H9 (cell line): ENCODE measurements around the genes FNDC7 and GSTM5.

DNA sequence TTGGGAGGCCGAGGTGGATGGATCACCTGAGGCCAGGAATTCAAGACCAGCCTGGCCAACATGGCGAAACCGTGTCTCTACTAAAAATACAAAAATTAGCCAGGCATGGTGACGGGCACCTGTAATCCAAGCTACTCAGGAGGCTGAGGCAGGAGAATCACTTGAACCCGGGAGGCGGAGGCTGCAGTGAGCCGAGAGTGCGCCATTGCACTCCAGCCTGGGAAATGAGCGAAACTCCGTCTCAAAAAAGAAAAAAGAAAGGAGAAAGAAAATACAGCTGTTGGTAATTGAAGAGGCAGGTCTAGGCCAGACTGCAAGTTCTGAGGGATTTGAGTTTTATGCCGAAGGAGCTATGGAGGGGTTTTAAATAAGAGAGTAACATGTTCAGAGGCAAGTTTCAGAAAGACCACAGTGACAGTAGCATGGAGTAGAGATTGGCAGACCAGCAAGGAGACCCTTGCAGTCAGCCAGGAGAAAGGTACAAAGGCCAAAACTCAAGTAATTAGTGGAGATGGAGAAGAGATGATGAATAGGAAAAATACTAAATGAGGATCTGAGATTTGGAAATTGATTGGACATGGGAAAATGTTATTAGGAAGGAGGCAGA is 38.9 kb downstream of the HENMT1 start:
- PRO-cap: no peak

DNA sequence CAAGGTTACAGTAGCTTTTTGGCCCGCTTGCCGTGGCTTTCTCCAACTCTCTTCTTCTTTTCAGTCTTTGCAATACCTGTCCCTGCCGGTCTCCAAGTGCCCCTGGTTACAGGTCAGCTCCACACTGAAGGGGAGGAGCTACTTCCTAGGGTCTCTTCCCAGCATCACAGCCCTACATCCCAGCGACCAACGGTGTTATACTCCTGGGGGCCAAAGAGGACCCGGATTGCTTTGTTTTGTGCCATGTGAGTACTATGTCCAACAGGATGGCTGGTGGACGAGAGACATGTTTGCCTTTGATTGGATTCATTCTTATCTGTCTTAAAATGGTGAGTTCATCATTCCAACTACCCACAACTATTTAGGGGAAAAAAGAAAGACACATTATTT is at the start of gene FNDC7:
Gene FNDC7, plus strand, starts transcription at position 241 of the 390 bp plus-strand sequence.
- PRO-cap: no peak

- PRO-cap: no peak
These were observed 2.2 kb downstream of the STXBP3 start for GRCh38 chr1:108748506-108749338.

DNA sequence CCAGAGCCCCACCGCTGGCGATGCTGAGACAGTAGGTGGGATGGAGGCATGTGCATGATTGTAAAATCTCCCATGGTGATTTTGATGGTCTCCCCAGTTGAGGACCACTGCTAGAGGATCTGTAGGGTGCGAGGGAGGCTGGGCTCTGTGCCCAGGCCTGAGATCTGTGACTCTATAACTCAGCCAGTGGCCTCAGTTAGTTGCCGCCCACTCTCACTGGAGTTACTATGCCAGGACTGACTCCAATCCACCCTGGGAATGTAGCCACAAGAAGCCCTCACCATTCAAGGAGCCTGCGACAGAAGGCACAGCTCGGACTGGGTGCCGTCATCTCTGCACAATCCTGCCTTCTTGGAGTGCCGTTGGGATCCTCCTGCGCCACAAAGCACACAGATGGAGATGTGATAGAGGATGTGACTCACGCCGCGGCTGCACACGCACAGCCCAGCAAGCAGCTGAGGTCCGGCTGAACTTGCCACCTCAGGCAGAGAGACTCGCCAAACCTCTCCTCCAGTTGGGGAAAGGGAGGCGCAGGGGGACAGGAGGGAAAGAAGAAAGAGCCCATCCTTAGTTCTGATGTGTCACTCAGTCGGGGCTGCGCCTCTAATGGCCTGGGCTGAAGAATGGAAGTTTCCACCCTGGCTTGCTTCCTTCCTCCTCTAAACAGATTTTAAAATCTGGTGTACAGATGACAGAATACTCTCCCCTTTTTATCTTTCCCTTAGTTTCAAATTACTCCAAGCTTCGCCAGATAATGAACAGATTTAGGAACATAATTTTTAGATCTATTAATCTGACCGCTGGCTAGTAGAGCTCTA is 26.4 kb downstream of the AKNAD1 start:
- PRO-cap: no peak

DNA sequence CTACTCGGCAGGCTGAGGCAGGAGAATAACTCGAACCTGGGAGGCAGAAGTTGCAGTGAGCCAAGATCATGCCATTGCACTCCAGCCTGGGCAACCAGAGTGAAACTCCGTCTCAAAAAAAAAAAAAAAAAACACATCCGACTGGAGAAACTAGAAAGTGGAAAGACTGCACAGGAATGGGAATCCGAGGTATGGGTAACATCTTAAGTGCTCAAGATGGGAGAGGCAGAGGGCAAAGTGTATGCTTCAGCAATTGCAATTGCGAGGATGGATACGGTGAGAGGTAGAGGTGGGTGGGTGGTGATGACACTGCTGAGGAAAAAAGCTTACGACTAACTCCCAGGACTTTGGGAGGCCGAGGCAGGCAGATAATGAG is 9.4 kb downstream of the CLCC1 start:
- PRO-cap: no peak

GRCh38 chr1:109114661-109115151 is 791 bp downstream of the ELAPOR1 start:
- PRO-cap: no peak

GRCh38 chr1:109149782-109150538 is 36.0 kb downstream of the ELAPOR1 start:
- PRO-cap: no peak

GRCh38 chr1:109218443-109218793 is 4.7 kb downstream of the SARS1 start:
- PRO-cap: no peak

DNA sequence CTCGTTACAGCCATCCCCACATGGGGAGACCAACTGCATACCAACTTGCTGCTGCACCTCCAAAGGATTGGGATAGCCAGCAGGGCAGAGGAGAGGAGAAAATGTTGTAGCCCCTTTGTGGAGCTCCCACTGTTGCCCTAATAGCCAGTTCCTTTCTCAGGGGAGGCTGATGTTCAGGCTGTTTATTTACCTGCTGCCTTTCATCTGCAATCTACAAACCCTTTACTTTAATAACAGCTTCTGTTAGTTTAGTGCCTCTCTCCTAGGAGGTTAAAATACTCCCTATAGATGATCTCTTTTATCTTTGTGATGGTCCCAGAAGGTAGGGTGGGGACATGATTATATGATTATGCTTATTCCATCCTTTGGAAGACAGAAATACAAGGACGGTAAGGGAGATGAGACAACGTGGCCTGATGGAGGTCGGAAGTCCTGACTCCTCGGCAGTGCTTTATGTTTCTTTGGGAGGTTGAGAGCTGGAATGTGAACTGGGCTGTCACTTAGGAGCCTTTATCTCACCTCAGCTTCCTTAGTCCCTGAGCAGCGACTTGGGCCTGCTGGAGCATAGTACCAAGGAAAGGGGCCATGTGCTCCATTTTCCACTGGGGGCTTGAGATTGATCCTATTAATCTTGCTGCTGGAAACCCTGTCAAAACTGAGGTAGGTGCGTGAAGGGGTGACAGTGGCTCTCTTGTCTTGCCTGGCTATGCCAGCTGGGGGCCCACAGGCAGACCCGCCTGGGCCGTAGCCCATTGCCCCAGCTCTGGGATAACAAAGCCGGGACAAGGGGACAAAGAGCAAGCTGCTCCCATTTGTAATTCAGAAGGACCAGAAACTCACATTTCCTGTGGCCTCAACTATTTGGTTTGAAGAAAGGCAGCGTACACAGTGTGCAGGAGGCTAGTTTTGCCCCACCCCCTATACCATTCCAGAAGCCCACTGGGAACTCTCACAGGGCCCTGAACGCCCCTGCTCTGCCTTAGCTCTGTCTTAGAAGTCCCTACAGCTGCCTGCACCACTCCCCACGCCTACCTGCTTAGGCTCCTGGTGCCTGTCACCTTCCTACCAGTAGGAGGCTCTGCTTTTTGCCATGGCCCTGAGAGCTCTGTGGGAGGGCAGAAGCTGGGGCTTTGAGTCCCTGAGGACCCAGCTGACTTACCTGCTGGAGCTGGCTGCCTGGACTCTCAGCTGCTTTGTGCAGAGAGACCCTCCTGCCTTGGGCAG is 10.4 kb upstream of the CELSR2 start:
- PRO-cap: bidirectional peak, plus-strand start at position 774 of the sequence, minus-strand start at position 744 of the sequence; unidirectional peak, plus-strand start at position 874 of the sequence; bidirectional peak, plus-strand start at position 988 of the sequence, minus-strand start at position 1,038 of the sequence

GRCh38 chr1:109300632-109301134 is 6.1 kb downstream of the MYBPHL start:
- PRO-cap: no peak

GRCh38 chr1:109309549-109310852 is 3.2 kb upstream of the MYBPHL start:
- PRO-cap: no peak

DNA sequence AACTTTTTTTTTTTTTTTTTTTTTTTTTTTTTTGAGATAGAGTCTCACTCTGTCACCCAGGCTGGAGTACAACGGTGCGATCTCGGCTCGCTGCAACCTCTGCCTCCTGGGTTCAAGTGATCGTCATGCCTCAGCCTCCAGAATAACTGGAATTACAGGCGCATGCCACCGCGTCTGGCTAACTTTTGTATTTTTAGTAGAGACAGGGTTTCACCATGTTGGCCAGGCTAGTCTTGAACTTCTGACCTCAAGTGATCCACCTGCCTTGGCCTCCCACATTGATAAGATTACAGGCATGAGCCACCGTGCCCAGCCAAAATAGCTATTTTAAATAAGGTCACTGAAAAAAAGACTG is 2.5 kb downstream of the SORT1 start:
- PRO-cap: no peak

GRCh38 chr1:109618453-109618738 is 1.0 kb downstream of the GNAT2 start:
- PRO-cap: no peak

DNA sequence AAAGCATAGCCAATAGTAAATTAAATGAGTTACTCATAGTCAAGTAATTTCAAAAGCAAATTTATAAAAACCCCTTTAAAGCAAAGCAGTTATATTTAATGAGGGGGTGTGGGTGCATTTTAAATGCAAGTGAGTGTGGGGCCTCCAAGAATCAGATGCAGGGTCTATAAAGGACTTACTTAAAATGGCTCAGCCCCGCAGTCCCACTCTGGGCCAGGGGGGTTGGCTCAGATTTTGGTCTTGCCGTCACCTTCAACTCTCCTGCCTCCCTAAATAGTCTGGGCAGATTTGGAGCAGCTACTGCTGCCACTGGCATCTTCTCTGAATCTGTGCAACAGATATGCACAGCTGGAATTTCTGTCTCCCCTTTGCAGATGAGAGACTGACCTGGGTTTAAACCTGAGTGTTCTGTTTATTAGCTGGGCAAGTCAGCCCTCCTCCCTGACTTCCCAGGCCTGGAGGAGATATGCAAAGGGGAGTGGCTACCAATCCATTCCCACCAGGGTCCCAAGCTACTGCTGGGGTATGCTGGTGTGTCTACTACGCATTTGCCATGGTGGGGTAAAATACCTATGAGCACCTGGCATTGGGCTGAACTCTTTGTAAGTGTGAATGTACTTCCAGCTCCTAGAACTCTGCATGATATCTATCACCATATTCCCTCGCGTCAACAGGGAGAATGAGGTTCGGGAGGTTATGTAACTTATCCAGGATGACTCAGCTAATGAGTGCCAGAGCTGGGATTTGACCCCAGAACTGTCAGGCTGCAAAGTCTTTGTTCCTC is 16.4 kb downstream of the AMPD2 start:
- PRO-cap: no peak

- PRO-cap: no peak
These were observed at the start of gene GSTM5 for GRCh38 chr1:109711919-109712904. TSS of gene GSTM5 (plus strand) at chr1:109712251.

DNA sequence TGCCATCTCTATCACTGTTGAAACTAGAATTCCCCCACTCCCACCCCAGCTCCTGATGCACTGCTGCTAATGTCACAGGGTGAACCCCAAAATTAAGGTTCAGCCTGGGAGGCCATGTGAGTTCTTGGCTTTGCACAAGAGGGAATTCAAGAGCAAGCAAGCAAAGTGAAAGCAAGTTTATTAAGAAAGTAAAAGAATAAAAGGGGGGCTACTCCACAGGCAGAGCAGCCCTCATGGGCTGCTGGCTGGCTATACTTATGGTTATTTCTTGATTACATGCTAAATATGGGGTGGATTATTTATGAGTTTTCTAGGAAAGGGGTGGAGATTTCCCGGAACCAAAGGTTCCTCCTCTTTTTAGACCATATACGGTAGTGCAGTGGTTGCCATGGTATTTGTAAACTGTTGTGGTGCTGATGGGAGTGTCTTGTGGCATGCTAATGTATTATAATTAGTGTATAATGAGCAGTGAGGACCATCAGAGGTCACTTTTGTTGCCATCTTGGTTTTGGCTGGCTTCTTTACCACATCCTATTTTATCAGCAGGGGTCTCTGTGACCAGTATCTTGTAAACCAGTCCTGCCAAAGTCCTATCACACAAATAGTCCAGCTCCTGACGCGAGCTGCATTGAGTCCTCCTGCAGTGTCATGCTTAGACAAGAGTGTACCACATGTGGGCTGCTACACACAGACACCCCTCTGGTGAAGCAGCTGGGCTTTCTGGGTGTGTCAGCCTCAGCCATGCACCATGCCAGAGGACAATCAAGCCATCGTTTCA is 46.4 kb upstream of the CSF1 start:
- PRO-cap: no peak

DNA sequence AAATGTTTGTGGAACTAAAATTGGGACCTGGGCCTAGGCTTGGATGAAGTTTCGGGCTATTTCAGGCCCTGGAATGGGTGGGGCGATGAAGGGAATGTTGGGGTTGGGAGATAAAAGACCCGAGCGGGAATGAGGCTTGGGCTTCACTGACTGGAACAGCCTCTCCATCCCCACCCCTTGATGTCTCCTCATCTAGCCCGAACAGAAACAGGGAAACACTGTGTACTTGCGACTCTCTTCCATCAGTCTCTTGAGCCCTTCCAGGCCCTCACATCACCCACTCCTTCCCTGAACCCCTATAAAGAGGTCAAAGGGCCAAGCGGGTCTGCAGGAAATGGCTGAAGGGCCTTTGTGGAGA is 7.2 kb upstream of the AHCYL1 start:
- PRO-cap: no peak

- PRO-cap: no peak
These were observed 6.6 kb upstream of the AHCYL1 start for GRCh38 chr1:109978061-109978315.

GRCh38 chr1:110030983-110031432 is 3.4 kb upstream of the STRIP1 start:
- PRO-cap: no peak

- PRO-cap: no peak
These were observed 13.3 kb upstream of the SLC6A17 start for GRCh38 chr1:110136772-110137655.